ENCODE results near the gene PPM1B.

DNA sequence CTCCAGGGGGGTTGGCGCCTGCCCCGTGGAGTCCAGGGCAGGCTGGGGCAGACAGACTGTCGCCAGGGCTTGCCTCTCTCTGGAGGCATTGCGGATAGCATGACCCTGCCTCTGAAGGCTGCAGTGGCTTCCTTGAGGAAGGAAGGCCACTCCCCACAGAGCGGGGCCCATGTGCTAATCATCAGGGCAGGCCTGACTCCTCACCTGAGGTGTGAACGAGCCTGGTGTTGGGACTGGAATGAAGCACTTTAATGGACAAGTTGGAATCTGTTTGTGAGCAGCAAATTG lies 144.8 kb upstream of the HAAO start:
- PRO-cap: no peak
- RAMPAGE, long total RNA: no peak
- RRBS: no CpG with 5 or more reads among the region's 6 CpGs

DNA sequence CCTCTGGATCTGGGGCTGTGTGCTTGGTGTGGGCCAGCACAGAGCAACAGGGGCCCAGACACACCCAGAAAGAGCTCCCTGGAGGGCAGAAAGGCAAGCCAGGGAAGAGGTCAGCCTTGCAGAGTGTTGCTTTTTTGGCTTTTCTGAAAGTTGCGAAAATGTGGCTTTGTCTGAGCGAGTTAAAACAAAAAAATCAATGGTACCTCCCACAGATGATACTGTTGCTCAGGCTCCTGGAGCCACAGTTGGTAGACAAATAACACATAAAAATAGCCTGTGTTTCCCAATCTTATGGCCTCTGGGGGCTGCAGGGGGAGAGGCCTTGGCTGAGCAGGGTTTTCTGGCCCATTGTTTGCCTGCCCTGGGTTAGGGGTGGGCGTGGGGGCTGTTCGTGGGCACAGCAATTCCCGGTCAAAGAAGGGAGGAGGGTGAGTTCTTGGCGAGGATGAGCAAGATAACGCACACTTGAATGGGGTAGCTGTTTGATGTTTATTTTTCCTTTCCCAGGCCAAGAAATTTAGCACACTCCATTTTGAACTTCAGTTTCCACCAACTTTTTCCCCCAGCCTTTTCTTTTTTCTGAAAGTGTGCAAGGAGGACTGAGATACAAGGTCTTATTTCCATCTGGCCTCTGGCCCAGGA lies 167.1 kb upstream of the HAAO start:
- PRO-cap: no peak
- RAMPAGE, long total RNA: no peak
- RRBS: no CpG with 5 or more reads among the region's 7 CpGs

DNA sequence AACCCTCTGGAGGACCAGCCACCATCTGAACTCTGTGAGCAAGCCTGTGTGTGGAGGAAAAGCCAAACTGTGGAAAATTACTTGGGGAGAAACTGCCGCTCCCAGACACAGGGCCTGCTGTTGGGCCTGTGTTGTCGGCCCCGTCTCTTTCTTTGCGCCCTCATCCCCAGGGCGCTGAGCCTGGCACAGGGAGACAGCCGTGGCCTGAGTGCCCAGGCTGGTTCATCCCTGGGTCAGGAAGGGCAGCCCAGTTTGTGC lies 167.9 kb upstream of the HAAO start:
- PRO-cap: no peak
- RAMPAGE, long total RNA: no peak
- RRBS: no CpG with 5 or more reads among the region's 6 CpGs

DNA sequence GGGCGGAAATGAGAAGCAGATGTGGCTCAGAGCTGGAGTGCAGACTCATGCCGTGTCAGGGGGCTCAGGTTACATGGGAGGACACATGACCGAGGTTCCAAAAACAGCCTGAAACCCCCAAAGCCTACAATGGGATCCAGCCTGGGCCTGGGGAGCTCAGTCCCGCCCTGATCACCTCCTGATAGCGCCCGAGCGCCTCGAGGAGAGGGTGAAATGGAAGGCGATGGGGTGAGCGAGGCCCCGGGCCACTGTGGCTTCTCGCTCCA lies 175.7 kb upstream of the HAAO start:
- PRO-cap: no peak
- RAMPAGE, long total RNA: no peak
- RRBS: no CpG with 5 or more reads among the region's 12 CpGs

GRCh38 chr2:43005127-43006296 lies 213.1 kb upstream of the HAAO start:
- PRO-cap: no peak
- RAMPAGE, long total RNA: no peak
- RRBS: no CpG with 5 or more reads among the region's 19 CpGs

GRCh38 chr2:43041759-43042084 lies 184.7 kb downstream of the ZFP36L2 start:
- PRO-cap: no peak
- RAMPAGE, long total RNA: no peak
- RRBS: no CpG with 5 or more reads among the region's 4 CpGs

- PRO-cap: no peak
- RAMPAGE, long total RNA: no peak
- RRBS: 83% methylated on average over 26 of the region's 57 CpGs
These were observed 158.5 kb downstream of the ZFP36L2 start for GRCh38 chr2:43067702-43068478.

DNA sequence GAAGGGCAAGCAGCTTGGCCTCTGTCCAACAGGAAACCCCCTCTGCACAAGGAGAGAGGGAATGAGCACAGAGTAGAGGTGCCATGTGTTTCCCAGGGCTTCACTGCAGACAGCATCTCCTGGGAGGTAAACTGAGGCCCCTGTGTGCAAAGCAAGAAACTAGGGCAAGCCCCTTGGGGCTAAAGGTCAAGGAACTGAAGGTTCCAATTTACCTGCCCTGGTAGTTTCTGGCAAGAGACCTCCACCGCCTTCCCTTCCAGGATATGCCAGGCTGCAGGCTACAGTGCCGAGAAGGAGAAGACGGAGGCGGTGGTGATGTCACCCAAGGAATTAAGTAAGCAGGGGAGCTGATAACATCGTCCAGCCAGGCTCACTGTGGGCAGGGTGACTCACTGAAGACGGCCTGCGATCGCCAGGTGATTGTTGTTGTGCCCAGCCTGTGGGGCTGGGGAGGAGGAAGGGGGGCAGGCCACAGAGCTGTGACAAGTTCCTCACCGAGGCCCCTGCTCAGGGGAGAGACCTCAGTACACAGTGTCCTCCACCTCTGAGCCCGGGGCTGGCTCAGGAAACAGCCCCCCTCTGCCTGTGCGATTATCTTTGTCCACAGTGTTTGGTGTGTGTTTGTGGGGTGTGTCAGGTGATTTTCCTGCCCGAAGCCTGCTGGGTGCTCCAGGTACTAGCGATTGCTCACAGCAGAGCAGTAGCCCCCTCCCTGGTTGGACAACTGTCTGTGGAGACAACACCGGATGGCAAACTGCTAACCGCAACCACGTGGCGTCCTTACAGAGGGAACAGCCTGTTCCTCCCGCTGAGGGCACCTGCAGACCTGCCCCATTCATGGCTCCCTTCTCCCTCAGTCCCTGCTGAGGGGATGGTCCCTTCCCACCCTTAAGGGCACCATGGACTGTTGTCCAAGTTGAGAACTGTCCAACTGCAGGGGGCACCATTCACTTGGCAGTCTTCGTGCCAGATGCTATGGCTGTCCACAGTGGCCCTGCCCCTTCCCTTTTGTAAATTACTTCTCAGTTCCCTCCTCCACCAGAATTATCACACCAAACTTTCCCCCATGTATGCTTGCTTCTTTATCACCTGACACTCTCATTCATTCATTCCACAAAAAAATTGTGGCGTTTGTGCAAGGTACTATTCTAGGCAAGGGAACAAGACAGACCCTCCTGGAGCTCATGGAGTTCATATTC lies 95.2 kb downstream of the ZFP36L2 start:
- PRO-cap: no peak
- RAMPAGE, long total RNA: no peak
- RRBS: no CpG with 5 or more reads among the region's 20 CpGs

- PRO-cap: no peak
- RAMPAGE, long total RNA: no peak
- RRBS: no CpG with 5 or more reads among the region's 18 CpGs
These were observed 93.8 kb downstream of the ZFP36L2 start for GRCh38 chr2:43132296-43133225.

- PRO-cap: no peak
- RAMPAGE, long total RNA: no peak
- RRBS: no CpG with 5 or more reads among the region's 2 CpGs
These were observed 34.4 kb downstream of the ZFP36L2 start for GRCh38 chr2:43191960-43192474.

GRCh38 chr2:43251215-43251716 lies 24.9 kb upstream of the ZFP36L2 start:
- PRO-cap: no peak
- RAMPAGE, long total RNA: no peak
- RRBS: no CpG with 5 or more reads among the region's 5 CpGs

DNA sequence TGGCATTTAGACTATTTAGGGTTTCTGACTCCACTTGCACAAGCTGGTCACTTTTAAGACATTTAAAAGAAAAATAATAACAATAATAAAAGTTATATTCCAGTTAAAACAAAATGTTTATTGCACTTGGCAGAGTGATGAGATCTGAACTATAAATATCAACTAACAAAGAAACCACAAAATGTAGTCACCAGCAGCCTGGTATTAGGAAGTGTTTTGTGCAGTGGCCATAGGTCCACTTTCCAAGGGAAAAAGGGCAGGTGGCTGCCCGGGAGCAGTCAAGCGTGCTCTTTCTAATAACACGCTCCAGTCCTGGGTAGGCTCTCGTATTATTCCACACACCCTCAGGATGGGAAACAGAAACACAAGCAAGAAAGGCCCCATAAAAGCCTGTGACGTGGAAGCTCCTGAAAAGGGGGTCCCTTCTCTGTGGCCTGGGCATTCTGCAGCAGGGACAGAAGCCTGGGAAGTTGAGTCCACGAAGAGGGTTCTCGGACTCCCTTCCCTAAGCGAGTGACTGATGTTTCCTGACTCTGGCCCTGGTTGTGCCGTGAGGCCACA lies 87.0 kb upstream of the ZFP36L2 start:
- PRO-cap: no peak
- RAMPAGE, long total RNA: no peak
- RRBS: no CpG with 5 or more reads among the region's 9 CpGs

DNA sequence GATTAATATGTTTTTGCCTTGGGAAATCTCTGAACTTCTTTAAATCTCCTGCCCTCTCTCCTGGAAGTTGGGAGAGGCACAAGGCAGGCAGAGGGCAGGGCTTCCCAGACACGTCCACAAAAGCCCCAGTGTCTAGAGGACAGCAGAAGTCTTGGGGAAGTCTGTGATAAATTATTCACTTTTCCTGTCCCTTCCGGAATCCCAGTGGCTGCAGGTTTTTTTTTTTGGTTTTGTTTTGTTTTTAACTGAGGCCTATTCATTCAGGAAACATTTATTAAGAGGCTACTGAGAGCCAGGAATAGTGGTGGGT lies 98.6 kb upstream of the ZFP36L2 start:
- PRO-cap: no peak
- RAMPAGE, long total RNA: no peak
- RRBS: no CpG with 5 or more reads among the region's 2 CpGs

DNA sequence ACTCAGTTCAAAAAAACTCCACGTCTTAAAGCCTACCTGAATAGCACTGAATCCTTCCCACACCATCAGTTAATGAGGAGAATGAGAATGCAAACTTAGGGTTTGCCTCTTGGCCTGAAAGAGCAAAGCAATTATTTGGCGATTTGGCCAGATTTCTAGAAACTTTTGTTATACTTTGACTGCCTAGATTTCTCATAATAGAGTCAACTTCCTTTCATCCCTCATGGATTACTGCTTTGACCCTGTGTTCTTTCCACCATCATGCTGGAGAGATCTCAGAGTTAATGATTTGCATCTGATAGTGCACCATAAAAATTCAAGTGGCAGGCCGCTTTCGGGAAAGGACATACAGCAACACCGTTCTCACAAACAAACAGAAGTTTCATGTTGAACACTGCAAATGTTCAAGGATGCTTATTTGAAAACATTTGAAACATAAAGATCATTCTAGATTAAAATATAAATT lies 143.7 kb upstream of the ZFP36L2 start:
- PRO-cap: no peak
- RAMPAGE, long total RNA: no peak
- RRBS: no CpG with 5 or more reads among the region's 5 CpGs

GRCh38 chr2:43462820-43463901 lies 132.7 kb downstream of the THADA start:
- PRO-cap: no peak
- RAMPAGE, long total RNA: no peak
- RRBS: no CpG with 5 or more reads among the region's 5 CpGs

DNA sequence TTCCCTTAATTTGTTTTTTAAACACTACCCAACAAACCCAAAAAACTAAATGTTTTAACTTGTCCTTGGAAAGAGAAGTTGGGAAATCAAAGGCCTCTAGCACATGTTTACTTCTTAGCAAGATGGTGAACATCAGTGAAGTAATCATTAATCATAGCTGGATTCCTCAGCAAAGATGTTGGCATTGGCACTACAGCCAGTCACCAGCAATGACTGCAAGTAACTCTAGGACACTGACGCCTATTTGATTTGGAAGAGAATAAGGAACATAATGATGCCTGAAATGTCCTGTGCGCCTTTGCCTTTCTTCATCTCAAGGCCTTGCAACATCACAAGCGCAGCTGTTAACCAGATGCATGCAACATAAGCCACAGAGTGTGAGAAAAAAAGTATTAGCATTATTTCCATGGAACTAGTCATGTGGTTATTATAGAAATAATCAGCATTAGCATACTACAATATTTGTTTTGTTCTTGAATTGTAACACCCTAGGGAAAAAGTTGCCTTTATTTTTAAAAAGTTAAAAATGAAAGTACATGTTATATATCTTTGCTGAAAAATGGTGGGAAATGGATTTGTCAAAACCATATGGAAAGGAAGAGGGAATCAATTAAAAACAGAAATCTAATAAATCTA lies 55.7 kb downstream of the THADA start:
- PRO-cap: no peak
- RAMPAGE, long total RNA: no peak
- RRBS: no CpG with 5 or more reads among the region's 3 CpGs

DNA sequence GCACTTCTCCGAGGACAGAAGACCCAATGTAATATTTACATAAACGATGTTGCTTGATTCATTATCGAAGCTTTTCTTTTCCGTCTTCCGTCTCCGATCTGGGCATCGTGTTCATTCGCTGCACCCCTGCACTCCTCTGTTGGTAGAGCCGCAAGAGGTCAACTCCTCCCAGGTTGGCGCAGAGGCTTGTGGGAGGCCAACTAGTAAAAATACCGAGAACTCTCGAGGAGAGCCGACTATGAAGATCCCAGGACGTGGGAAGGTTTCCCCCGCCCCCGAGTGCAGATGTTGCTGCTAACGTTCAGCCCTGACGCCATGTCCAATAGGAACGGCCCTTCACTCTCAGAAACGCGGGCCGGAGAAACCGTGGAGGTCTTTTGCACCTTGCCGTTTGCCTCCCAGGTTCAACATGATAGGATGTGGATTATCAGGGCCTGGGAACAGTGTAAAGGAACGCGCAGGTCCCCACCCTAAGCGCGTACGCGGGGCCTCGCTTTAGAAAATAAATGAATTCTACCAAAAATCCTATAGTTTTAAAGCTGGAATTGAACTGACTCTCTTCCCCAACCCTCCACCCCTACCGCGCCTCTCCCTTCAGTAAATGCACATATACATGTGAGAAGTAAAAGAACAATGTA lies 431 bp upstream of the LRPPRC start:
- PRO-cap: bidirectional peak, plus-strand start at position 215 of the sequence, minus-strand start outside the sequence; unidirectional peak, plus-strand start at position 345 of the sequence
- RAMPAGE, long total RNA: no peak
- RRBS: no CpG with 5 or more reads among the region's 33 CpGs

GRCh38 chr2:44061504-44061896 lies 65.7 kb upstream of the LRPPRC start:
- PRO-cap: no peak
- RAMPAGE, long total RNA: no peak
- RRBS: no CpG with 5 or more reads among the region's 16 CpGs

DNA sequence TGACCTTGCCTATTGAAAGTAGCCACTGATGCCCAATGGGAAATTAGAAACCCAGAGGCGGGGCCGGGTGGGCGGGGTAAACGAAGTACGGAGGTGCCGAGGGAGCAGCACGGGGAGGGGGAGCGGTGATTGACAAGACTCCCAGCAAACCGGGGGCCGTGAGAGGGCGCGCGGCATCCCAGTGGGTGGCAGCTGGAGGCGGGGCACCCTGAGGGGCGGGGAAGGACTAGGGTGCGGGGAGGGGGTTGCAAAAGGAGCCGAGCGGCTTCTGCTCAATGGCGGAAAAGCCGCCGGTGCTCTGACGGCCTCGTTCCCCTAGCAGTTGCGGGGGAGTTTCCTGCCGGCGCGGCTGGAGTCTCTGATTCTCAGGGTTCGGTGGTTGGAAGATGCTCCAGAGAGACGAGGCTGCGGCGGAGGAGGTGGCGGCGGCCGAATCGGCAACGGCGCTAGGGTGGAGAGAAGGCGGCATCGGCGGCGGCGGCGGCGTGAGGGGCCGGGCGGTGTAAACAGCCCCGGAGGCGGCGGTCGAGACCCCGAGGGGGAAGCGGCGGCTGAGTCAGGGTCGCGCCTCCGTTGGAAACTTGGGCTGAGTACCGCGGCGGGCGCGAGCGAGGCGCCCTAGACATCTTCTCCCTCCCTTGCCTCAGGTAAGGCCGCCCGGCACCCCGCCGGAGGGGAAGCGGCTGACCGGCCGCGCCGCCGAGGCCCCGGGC lies at the start of gene PPM1B:
Gene PPM1B, plus strand, starts transcription at position 248 of the 713 bp plus-strand sequence.
- PRO-cap: unidirectional peak, plus-strand start at position 275 of the sequence
- RAMPAGE, long total RNA: no peak
- RRBS: 2% methylated on average over 13 of the region's 74 CpGs

DNA sequence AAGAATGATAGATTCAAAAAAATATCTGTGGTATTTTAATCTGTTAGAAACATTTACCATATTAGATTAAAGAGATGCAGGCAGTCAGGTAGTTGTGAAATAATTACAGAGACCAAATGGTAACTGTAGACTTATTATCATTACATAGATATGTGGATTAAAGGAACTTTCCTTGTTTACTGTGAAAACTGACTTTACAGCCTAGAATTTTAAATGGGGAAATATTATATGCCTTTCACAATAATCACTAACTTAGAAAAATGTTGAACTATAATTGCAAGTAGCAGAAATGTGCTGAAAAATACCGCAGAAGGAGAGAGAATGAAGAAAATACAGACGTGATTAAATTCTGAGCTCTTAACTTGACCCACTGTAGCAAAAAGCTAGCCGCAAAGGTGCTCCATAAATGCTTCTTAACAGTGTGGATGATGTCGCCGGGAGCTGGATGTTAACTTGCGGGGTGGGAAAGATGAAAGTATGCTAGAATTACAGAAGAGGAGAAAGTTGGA lies 52.4 kb downstream of the PPM1B start:
- PRO-cap: no peak
- RAMPAGE, long total RNA: no peak
- RRBS: no CpG with 5 or more reads among the region's 6 CpGs